ENCODE results near the genes RPS7 and SOX11.

DNA sequence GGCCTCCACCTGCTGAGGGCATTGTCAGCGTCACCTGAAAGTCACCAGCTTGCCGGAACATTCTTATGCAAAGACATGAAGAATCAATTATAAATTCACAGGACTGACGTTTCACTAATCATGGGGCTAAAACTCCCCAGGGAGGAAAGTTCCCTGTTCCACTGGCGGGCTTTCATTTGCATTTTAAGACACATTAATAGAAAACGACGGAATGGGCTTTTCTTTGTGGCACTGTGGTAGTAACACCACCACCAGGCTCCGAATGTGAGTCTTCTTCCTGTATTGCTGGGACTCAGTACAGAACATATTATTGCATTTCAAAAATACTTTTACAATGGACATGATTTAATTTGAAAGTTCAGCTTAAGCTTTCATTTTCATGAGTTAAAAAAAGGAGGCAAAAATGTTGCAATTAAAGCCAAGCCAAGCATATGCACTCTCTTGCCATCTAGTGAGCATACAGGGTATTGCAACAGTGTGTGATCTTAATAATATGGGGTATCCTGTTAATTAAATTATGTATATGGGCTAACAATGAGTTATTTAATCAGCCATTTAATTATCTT, 57.3 kb downstream of the ADI1 start:
- PRO-cap = no peak

- PRO-cap = no peak
These were observed 48.5 kb downstream of the ADI1 start for GRCh38 chr2:3470774-3471239.

GRCh38 chr2:3574933-3575454, at the start of gene RPS7:
RPS7 (plus strand) TSS chr2:3575260.
- PRO-cap = bidirectional peak, plus-strand start at chr2:3575325, minus-strand start at chr2:3575109

- PRO-cap = no peak
These were observed at the start of gene SOX11 for GRCh38 chr2:5692318-5693015. SOX11 (plus strand) TSS chr2:5692384.

DNA sequence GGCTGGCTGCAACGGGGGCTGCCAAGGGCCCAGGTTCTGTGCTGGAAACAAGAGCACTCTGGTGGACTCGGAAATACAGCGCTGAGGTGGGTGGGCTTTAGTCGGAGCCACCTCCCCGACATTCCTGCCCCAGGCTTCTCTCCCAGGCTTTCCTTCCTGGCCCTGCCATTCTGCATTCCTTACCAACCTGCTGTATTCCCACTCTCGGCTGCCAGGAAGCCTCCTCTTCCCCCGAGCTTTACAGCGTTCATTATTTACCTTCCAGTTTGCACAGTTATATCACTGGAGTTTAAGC, 246.3 kb downstream of the SOX11 start:
- PRO-cap = no peak

DNA sequence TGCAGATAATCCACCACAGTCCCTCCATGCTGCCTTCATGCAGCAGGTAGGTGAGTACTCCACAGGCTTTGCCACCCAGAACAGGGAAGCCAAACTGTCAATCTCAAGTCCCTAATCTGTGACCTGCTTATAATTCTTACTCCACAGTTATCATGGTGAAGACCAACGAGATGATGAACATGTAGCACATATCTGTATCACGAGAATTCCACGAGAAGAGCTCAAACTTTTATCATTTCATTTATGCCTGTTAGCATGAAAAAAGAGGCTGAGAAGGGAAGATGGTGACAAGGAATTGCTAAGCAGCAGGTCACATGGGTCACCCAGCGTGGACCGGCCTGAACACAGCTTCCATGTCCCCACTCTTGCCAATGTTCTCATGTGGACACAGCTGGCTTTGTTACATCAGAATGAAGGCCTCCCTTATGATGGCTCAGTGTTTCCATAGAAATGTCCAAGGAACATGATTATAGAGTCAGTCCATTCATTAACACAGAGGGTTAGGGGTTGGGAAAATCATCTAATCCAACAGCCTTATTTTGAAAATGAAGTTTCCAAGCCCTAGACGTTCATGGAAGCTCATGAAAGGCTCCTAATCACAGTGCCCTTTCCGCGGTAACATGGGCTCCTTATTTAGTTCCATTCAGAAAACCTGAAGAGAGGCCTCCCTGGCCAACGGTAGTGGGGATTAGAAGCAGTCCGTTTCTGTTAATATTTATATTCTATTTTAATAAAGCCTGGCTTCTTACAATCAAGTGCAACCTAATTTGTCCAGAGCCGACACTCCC, 215.4 kb downstream of the CMPK2 start:
- PRO-cap = no peak

DNA sequence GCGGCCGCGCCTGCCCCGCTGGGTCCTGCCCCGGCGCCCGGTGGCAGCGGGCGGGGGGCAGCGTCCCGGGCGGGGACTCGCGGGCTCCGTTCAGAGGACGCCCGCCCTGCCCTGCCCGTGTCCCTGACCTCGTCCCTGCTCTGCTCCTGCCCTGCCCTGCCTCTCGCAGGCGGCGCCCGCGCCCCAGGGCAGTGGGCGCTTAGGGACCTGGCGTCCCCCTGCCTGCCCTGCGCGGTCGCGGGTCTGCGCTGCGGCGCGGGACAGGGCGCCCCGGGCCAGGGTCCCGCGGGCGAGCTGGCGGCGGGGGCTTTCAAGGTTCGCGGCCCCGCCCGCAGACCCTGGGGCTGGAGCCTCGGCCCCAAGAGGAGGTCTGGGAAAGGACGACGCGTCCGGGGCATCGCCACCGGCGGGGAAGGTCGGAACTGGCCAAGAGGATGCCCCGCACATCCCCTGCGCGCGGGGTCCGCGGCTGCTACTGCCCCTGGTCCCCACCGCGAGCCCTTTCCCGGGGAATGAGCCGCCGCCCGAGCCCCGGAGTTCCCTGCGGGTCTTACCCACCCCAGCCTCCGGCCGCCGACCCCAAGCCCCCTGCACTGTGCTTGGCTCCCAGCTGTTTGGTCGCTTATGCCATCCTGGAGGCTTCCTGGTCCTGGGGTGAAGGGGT, 647 bp downstream of the RNF144A start:
- PRO-cap = no peak

DNA sequence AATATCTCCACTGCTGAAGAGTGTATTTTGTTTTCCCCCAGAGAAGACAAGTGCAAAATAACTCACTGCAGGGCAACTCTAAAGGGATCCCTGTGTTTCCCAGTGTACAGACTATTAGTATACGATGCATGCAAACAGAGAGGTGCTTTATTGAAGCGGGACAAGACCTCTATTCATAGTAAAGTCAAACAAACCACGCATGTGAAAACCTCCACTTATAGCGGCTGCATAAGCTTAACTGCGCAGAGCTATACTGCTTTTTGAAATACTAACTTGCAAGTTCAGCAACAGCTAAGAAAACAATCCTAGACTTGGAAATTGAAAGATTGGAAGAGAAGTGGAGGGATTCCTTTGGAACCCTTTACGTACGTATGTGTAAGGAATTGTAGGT, 15.6 kb downstream of the RNF144A start:
- PRO-cap = no peak

- PRO-cap = no peak
These were observed 81.8 kb downstream of the RNF144A start for GRCh38 chr2:6998871-6999568.

DNA sequence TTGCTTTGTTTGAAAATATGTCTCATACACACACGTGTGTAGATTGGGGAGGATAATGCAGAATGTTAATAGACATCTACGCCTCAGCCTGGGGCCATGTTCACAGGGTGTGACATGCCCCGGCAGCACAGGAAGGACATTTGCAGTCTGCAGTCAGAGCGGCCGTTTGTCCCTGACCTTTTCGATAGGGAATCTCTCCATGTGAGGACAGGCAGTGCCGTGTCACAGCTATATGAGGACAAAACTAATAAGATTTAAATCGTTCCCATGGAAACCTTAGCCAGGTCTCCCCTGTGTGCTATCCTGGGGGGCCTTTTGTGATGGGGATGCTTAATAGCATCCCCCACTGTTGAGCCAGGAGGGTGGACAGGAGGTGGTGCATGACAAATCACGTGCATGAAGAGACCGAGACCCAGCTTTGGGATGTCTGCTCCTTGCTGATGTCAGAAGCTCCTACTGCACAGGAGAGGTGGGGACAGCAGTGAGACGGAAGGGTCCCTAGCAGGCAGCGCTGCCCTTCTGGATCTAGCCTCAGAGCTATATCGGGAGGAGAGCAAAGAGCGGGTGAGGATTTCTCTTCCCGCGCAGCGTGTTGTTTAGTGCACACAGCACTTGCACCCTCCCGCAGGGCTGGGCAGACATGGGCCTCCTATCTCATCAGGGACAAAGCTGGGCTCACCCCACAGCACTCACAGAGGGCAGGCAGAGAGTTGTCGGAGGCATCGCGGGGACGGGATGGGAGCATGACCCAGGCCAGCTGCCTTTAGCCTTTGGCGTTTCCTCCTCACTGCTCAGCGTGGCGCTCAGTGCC, 100.7 kb downstream of the RNF144A start:
- PRO-cap = no peak

DNA sequence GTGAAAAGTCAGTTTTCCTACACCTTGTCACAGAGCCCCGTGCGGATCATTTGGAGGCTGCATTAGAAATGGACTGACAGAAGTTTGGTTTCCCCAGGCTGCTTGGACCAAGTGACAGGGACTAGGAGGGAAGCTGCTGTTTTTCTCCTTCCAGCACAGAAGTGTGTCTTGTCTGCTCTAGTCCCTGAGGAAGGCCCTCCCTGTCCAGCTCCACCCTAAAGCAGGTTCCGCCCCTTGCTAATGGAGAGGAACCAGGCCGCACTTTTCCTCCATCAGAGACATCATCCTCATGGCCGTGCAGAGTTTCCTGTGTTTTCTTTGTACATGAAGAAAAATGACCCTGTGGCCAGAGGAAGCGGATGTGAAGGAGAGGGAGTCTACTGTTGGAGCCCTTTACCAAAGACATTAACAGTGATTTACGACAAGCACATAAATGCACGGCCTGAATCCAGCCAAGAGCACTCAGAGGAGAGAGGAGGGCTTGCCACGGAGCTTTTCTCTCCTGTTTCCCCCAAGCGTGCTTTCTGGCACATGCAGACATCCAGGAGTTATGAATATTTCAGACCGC, 109.5 kb downstream of the RNF144A start:
- PRO-cap = no peak

GRCh38 chr2:7031338-7032046, 114.3 kb downstream of the RNF144A start:
- PRO-cap = no peak

GRCh38 chr2:7077469-7078341, 160.5 kb downstream of the RNF144A start:
- PRO-cap = unidirectional peak, minus-strand start at chr2:7077755

DNA sequence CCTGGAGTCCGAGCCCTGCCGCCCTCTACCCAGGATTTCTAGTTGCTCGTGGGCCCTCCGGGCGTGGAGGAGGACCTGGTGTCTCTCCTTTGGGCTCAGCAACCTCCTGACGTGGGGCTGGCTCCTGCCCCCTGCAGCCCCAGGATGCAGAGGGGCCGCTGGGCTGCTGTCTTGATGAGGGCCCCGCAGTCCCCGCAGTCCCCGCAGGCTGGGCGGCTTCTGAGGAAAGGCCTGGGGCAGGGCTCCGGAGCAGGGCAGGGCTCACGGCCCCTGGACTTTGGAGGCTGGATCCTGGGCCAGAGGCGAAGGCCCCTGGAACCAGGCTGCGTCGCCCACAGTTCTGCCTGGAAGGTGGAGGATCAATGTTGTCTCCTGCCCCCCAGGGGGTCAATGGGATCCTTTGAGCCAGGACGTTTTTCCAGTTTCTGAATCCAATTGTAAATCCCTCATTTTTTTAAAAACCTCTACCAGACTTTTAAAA, 172.9 kb downstream of the RNF144A start:
- PRO-cap = no peak

- PRO-cap = unidirectional peak, minus-strand start at chr2:7431047
These were observed 514.0 kb downstream of the RNF144A start for GRCh38 chr2:7430901-7431837.

GRCh38 chr2:7726882-7727591, 809.8 kb downstream of the RNF144A start:
- PRO-cap = bidirectional peak, plus-strand start at chr2:7727206, minus-strand start at chr2:7727186

DNA sequence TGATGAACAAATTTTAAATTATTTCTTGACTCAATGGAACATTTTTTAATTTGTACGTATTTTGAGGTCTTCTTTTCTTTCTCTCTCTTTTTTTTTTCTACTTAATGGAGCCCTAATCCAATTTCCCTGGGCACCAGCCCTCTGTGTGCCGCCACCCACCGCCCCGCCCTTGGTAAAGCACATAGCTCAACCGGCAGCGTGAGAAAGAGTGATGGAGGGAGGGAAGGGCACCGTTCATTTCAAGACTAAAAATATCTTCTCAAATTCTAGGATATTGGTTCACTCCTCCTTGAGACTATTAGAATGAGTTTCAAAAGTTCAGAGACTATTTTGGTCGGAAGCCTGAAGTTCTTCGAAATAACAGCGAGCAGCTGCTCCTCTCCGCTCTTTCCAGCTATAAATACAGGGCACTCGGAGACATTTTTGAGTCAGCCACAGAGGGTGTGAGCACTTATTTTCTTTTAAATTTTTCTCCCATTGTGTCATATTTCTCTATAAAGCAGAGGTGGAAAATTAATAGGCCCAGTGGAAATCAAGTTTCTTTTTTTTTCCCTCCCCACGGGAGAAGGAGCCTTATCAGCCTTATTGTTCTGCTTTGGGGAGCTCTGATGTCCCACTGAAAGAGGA, 731.7 kb upstream of the ID2 start:
- PRO-cap = no peak

GRCh38 chr2:8123087-8123603, 558.7 kb upstream of the ID2 start:
- PRO-cap = no peak

DNA sequence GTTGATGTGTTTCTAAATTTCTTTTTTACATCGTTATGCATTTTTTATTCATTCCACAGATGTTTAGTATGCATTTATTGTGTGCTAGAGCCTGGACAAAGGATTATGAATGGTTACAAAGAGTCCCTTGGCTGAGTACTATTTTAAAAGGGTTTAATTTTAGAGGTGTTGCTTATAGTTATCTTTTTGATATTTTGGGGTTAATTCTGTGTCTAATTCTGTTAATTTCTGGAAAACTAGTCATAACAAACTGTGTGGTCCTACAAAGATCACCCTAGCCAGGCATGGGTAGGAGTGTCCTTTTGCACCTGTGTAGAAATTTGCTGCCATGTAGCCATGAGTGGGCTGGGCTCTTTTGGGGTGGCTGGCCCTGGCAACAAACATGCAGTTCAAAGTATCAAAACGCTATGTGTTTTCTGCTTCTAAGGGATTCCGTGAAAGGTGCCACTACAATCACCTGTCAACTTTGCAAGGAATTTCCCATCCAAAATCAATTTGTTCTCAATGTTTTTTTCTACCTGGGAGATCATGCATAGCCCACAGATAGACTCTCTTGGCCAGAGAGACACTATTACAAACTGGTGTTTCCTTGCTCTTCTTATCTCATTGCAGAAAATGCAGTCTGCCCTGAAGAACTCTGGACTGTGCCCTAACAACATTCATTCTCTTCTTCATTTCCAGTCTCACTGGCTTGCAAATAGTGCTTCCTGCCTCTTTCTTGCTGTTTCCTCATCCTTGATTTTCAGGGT, 537.7 kb upstream of the ID2 start:
- PRO-cap = no peak

- PRO-cap = no peak
These were observed 440.7 kb upstream of the ID2 start for GRCh38 chr2:8241176-8241598.

Measured in penis (tissue), 1 donor.